AG08470 (cell line): ENCODE measurements around the genes NOS2, IFT20, SEBOX and VTN.

DNA sequence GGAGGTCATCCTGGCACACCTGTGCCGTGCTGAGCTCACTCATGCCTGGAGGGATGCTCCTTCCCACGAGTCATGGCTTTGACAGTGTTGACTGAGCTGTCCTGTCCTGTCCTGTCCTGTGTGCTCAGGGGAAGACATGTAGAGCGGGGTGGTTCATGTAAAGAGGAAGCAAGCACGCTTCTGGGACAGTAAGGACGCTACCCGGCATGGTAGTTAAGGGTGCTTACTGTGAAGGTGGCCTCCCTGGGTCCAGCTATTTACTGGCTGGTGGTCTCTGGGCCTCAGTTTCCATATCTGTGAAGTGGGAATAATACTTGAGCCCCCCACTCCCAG lies 423 bp downstream of the LGALS9 start:
- RRBS = no CpG with 5 or more reads among the region's 6 CpGs

DNA sequence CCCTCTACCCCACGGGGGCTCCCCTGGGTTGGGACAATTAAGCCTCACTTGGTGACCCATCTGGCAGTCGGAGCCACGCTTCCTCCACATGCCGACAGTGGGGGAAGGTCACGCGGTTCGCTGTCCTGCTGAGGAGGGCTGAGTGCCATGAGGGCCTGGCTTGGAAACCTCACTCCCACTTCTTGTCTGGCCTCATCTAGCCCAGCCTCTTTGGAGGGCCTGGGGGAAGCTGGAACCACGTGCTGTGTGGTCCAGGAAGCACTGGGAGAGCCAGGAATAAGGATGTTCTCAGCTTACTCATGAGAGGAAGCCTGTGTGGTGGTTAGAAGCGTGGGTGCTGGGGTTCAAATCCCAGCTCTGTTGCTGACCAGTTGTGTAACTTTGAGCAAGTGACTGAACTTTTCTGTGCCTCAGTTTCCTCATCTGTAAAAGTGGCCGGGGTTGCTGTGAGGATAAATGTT lies 1.9 kb downstream of the LGALS9 start:
- RRBS = no CpG with 5 or more reads among the region's 10 CpGs

GRCh38 chr17:27800318-27801008 lies at the start of gene NOS2:
Gene NOS2, minus strand, starts transcription at chr17:27800529.
- RRBS = no CpG with 5 or more reads among the region's 8 CpGs

GRCh38 chr17:28177137-28178197 lies 135.0 kb downstream of the NLK start:
- RRBS = no CpG with 5 or more reads among the region's 5 CpGs

GRCh38 chr17:28242876-28243329 lies 76.1 kb upstream of the TMEM97 start:
- RRBS = no CpG with 5 or more reads among the region's 7 CpGs

- RRBS = no CpG with 5 or more reads among the region's 6 CpGs
Observed at GRCh38 chr17:28324317-28324769, 5.3 kb downstream of the TMEM97 start.

DNA sequence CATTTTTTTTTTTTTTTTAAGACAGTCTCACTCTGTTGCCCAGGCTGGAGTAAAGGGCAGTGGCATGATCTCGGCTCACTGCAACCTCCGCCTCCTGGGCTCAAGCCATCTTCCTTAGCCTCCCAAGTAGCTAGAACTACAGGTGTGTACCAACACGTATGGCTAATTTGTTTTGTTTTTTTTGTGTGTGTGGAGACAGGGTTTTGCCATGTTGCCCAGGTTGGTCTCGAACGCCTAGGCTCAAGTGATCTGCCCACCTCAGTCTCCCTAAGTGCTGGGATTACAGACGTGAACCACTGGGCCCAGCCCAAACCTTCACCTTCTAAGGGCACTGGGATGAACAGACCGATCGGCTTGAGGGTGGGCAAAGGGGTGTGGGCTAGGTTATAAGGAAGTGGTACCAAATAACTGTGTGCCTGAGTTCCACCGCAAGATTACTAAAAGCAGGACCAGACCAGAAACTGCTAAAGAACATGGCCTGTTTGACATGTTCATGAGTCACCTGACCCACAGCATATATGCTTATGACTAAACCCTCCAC lies 8.0 kb downstream of the TMEM97 start:
- RRBS = no CpG with 5 or more reads among the region's 9 CpGs

DNA sequence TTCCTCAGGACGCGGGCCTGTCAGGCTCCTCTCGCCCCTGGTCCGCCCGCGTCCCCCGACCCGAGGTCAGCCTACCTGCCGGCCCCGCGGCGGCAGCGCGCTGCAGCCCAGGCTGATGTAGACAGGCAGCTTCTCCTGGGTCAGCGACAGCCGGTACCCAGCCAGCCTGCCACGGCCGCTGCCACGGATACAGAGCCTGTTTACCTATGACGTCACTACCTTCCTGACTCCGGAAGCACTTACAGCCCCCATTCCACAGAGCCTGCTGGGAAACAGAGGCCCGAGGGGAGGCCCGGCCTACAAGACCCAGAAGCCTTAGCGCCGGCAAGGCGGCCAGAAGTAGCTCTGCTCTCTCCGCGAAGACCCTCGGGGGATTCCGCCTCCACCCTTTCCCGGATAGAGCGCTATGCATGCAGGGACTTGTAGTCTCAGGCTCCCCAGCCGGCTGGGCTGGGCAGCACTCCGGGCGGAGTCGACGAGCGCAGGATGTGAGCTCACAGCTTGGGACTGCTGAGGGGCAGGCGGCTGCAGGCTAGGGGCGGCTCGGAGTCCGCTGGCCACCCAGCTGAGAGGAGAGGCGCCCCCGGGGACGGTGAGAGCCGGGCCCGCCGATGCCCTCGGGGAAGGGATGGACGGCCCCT lies at the start of gene IFT20:
TSS of gene IFT20 (minus strand) at position 208 of the 641 bp plus-strand sequence.
- RRBS = under 1% methylated on average over 38 of the region's 50 CpGs

DNA sequence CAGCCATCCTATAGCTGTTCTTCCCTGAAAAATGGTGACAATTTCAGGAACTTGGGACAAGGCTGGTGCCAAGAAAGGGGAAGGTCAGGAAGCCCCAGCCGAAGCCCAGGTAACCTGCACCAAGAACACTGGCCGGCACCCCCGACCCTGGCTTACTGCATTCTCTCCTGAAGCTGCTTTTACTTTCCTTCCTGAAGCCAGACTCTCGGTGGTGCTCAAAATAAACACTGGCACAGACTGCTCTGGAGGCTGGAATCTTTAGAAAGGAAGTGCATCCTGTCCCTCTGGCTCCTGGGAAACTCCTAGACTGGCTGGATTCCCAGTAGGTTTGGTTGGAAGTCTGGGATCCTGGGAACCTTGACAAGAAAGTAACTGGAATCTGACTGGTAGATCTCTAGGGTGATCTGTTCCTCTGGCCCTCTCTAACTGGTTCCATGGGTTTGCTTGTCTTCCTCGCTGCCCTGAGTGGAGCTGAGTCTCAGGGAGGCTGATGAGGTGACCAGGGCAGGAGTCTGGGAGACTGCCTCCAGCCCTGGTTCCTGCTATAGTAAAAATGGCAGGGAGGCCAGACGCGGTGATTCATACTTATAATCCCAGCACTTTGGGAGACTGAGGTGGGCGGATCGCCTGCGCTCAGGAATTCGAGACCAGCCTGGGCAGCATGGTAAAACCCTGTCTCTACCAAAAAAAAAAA lies 3.0 kb downstream of the TNFAIP1 start:
- RRBS = no CpG with 5 or more reads among the region's 11 CpGs

- RRBS = no CpG with 5 or more reads among the region's 3 CpGs
Observed at GRCh38 chr17:28346036-28346440, 10.5 kb downstream of the TNFAIP1 start.

DNA sequence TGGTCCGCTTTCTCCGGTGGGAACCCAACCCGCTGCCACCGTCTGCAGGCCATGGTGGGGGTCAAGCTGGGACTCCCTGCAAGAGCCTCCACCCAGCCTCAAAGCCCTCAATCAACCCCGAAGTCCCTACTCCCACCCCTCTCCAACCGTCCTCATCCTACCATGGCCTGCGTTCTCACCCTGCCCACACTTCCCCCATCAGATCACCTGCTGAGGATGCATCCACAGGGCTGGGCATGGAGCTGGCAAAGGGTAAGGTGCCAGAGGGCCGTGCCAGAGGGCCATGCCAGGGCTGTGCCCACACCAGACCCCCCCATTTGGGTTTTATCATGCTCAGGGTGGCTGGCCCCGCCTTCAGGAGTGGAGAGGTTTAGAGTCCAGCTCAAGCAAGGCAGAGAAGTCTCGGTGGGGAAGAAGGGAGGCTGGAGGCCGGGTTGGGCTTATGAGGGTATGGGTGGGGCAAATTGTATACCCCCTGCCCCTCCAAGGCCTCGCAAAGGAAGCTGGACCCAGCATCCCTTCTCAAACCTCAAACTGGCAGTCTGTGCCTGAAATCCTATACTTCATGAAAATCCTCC lies at the start of gene SEBOX:
TSS of gene SEBOX (minus strand) at position 286 of the 578 bp plus-strand sequence.
- RRBS = no CpG with 5 or more reads among the region's 12 CpGs

DNA sequence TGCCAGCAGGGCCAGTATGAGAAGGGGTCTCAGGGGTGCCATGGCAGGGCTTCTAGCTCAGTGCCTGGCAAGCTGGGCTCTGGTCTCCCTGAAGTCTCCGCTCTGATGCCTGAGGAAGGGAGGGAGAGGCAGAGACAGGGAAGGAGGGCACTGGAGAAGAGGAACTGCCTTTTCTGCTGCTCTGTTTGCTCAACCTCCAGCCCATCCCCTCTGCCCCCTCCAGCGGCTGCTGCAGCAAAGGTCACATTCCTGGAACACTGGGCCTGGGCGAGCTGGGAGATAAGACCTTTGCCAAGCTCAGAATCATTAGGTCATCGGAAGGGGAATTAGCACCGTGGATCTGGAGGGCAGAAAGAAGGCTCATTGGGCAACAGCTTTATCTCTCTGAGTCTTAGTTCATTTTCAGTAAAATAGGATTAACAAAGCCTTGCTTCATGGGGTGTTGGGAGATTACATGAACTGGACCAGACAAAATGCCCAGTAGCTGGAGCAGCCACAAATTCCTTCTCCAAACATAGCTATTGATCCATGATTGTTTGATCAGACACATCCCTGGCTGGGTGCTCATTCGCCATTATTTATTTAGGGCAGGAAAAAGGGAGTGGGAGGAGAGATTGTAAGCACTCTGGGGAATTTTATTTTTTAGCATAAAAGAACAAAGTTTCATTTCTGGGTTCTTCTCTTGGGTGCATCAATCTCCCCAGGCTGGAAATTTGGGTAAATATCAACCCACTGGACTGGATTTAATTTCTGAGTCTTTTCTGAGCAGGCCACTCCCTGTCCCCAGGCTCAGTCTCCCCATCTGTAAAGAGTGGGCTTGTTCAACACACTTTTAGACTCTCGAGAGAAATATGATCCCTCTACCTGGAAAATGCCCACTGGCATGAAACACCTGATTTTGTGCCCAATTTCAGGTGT lies at the start of gene VTN:
TSS of gene VTN (minus strand) at position 146 of the 918 bp plus-strand sequence.
- RRBS = no CpG with 5 or more reads among the region's 7 CpGs

DNA sequence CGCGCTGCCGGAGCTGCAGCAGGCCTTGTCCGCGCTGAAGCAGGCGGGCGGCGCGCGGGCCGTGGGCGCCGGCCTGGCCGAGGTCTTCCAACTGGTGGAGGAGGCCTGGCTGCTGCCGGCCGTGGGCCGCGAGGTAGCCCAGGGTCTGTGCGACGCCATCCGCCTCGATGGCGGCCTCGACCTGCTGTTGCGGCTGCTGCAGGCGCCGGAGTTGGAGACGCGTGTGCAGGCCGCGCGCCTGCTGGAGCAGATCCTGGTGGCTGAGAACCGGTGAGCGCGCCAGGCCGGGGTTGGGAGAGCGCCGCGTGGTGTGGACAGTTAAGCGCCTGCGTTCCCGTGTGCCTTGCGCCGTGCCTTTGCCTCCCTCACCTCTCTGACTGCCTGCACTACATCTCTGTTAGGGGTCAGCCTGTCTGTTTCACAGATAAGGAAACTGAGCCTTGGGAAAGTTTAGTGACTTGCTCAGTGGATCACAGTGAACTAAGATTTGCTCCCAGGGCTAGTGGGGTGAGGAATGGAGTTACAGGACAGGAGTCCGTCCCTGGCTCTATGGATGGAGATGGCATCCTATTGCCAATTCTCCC lies 831 bp downstream of the SARM1 start:
- RRBS = 3% methylated on average over 24 of the region's 45 CpGs

DNA sequence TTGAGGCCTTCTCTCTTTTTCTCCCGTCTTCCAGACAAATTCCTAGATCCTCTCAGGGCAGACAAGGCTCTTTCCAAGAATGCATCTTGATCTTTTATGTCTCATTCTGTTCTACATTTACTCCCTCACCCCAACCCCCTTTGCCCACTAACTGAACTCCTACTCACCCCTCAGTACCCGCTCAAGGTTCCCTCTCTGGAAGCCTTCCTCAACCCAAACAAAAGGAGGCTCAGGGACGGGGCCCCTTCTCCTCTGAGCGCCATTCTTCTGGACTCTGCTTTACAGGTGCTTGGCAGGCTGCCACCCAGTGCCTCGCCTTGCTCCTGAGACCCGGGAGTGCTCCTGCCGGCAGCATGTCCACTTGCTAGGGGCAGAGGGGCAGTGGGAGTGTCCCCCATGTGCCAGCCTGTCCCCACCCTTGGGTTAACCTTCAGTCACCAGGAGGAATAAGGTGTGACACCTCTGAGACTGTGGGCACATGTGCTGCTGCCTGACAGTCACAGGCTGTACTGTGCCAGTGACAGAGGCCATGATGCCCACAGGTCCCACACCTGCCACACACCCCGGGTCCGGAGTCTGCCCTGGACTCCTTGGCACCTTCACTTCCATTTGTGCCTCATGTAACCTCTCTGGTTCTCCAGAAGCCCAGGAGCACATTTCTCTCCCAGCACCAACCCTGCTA lies 9.3 kb downstream of the SLC13A2 start:
- RRBS = 100% methylated on average over 1 of the region's 9 CpGs

DNA sequence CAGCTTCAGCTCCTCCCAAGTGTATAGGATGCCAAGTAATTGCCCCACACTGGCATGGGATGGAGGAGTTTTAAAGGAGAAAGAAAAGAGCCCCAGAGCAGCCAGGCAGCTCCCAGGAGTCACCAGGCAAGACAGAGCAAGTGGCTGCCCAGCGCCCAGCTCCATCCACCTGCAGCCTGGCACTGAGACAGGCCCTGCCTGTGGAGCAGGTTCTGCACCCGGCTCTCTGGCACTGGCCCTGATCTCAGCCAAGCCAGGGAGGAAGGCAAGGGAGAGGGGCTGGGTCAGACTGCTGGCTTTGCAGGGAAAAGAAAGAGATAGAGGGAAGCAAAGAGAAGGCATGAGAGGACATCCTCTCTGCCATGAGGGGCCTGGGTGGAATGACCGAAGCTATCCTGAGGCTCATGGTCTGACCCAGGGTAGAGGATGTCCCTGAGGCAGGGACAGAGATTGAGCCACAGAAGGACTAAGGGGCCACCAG lies 21.8 kb downstream of the FOXN1 start:
- RRBS = no CpG with 5 or more reads among the region's 3 CpGs

DNA sequence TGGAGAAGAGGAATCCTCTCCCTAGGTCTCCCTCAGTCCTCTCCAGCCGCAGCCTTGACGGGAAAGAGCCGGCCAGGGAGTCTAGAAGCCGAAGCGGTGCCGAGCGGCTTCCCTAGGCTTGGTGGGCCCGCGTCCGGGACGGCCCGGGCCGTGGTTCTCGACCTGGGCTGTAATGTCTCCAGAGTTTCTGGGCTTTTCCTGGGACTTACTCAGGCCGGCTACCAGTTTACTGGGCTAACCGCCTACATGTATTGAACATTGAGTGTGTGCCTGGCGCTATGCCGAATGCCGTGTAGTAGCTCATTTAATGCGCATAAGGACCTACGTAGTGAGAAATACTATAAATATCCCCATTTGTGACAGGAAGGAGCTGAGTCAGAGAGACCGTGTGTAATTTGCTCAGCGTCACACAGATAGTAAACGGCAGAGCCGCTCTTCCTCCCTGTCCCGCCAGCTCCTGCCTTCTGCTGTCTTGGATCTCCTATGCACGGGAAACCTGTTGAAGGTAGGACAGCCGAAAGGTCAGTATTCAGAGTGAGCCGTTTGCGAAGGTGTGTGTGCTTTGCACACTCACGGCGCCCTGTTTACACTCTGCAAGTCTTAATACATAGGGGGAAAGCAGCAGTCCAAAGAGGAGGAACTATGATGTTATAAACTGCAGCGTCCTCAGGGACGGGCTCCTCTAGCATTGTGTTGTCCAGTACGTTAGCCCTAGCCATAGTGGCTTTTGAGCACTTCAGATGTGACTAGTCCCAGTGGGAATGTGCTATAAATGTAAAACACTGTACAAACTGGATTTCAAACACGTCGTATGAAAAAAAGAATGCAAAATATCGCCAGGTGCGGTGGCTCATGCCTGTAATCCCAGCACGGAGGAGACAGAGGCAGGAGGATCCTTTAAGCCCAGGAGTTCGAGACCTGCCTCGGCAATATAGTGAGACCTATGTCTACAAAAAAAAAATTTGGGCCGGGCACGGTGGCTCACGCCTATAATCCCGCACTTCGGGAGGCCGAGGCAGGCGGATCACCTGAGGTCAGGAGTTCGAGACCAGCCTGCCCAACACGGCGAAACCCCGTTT lies 849 bp upstream of the SPAG5 start:
- RRBS = 1% methylated on average over 12 of the region's 53 CpGs

GRCh38 chr17:28615756-28616949 lies 2.2 kb upstream of the RSKR start:
- RRBS = no CpG with 5 or more reads among the region's 12 CpGs

DNA sequence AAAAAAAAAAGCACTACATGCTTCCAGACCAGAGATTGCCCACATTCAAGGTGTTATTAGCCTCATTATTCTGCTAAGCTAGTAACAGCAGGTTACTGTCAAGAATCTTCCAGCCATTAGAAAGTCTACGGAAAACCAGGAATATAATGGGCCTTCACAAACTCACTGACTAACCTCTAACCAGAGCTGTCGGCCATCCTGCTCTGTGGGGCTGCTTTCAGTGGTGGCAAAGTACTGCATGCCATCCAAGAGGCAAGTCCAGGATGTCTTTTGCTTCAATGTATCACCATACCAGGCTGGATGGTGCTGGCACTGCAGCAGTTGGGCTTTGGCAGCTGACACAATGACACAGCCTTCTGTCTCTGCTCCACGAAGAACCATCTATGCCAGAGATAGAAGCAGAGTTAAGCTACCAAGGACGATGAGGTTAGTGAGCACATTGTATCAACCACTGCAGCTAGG lies 9.6 kb upstream of the RSKR start:
- RRBS = no CpG with 5 or more reads among the region's 4 CpGs

DNA sequence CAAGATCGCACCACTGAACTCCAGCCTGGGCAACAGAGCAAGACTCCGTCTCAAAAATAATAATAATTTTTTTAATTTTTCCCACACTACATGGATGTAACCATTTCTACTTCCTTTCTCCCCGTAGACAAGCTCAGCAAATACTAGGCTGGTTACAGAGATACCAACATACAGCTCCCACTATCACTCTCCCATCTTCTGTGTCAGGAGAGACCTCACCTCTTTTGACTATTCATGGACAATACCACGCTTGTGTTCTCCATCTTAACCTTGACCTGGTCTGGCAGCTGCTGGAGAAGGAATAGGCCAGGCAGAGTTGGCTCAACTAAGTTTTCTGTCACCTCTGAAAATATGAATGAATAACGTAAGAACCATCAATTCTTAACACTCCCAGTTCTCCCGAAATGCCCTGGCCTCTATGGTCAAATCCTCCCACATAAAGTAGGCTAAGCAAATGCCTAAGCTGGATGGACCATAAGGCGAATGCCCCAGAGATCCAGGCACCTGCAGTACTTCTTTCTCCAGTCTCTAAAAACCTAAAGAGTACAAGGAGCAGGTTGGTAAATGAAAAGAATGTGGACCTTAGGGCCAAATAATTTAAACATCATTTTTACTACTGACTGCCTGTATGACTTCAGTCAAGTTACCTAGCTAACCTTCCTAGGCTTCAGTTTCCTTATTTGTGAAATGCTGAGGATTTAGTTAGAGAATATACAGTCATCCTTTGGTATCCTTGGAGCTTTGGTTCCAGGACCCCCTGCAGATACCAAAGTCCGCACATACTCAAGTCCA lies 4.4 kb downstream of the BLTP2 start:
- RRBS = no CpG with 5 or more reads among the region's 8 CpGs

GRCh38 chr17:28658658-28659333 lies 2.9 kb downstream of the SDF2 start:
- RRBS = no CpG with 5 or more reads among the region's 42 CpGs